Caco-2 (cell line): ENCODE measurements around the genes MARK4 and ERCC2.

DNA sequence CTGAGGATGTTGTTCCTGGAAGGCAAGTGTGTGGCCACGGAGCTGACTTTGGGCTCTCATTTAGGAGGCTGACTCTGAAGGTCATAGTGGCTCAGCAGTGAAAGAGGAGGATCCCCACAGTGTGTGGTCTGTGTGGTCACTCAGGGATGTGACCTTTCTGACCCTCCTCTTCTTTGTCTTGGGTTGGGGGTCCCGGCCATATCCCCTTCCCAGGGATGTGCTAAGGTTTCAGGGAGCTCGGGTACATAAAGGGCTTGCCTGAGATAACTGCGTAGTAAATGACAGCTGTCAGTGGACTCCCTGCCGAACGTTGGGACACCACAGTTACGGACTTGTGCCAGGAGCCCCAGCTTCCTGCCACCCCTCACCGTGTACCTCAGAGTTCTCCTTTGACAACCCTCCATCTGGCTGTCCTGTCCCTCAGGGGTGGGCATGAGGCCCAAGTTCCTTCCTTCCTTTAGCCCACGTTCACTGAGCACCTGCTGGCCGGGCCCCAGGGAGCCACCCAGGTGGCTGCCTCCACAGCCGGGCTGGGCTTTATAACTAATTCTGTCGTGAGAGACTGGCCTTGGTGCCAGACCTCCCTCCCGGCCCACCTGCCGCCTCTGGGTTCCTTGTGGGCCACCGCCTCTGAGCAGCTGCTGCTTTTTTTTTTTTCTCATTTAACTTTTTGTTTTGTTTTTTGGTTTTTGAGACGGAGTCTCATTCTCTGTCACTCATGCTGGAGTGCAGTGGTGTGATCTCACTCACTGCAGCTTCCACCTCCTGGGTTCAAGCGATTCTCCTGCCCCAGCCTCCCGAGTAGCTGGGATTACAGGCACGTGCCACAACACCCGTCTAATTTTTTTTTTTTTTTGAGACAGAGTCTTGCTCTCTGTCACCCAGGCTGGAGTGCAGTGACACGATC is 25.6 kb downstream of the PPP1R37 start:
- PRO-cap = no peak
- RRBS = 98% methylated on average over 4 of the region's 21 CpGs

- PRO-cap = no peak
- RRBS = 98% methylated on average over 10 of the region's 18 CpGs
These were observed 23.5 kb downstream of the NKPD1 start for GRCh38 chr19:45137146-45137730.

- PRO-cap = no peak
- RRBS = no CpG with 5 or more reads among the region's 20 CpGs
These were observed 6.1 kb upstream of the NKPD1 start for GRCh38 chr19:45166623-45167480.

DNA sequence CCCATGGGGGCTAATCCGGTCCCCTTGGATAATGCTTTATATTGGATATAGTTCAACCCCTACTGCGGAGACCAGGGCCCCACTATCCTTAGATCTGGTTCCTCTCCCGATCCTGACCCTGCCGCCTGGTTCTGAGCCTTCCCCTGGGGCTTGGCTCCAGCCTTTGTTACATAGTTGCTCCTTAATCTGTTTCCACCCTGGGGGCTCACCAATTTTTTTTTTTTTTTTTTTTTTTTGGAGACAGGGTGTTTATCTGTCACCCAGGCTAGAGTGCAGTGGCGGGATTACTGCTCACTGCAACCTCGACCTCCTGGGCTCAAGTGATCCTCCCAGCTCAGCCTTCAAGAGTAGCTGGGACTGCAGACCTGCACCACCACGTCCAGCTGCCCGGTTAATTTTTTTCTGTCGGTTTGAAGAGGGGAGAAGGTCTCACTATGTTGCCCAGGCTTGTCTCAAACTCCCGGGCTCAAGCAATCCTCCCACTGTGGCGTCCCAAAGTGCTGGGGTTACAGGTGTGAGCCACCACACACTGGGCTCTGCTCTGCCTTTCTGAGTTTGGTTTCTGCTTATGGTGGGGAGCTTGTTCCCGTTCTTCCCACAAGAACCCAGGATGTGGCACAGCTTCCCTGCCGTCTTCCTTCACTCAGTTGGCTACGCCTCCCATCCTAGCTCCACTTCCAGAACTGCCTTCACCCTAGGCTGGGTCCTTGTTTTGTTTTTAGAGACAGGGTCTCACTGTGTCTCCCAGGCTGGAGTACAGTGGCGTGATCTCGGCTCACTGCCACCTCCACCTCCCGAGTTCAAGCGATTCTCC is 1.6 kb downstream of the BLOC1S3 start:
- PRO-cap = no peak
- RRBS = no CpG with 5 or more reads among the region's 18 CpGs

DNA sequence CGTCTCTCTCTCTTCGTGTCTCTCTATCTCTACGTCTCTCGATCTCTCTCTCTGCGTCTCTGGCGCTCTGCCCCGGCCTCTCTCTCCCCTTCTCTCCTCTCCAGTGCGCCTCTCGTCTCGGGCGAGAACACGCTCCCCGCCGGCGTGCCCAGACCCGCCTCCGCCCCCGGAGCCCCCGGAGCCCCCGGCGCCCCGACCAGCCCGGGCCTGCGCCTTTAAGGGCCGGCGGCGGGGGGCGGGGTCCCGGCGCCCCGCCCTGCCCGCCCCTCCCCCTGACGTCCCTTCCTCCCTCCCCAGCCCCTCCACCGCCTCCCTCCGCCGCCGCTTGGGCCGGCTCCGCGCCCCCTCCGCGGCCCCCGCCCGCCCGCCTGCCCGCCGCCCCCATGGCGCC is at the start of gene MARK4:
TSS of gene MARK4 (plus strand) at position 286 of the 391 bp plus-strand sequence.
- PRO-cap = bidirectional peak, plus-strand start at position 327 of the sequence, minus-strand start at position 191 of the sequence
- RRBS = 1% methylated on average over 27 of the region's 48 CpGs

DNA sequence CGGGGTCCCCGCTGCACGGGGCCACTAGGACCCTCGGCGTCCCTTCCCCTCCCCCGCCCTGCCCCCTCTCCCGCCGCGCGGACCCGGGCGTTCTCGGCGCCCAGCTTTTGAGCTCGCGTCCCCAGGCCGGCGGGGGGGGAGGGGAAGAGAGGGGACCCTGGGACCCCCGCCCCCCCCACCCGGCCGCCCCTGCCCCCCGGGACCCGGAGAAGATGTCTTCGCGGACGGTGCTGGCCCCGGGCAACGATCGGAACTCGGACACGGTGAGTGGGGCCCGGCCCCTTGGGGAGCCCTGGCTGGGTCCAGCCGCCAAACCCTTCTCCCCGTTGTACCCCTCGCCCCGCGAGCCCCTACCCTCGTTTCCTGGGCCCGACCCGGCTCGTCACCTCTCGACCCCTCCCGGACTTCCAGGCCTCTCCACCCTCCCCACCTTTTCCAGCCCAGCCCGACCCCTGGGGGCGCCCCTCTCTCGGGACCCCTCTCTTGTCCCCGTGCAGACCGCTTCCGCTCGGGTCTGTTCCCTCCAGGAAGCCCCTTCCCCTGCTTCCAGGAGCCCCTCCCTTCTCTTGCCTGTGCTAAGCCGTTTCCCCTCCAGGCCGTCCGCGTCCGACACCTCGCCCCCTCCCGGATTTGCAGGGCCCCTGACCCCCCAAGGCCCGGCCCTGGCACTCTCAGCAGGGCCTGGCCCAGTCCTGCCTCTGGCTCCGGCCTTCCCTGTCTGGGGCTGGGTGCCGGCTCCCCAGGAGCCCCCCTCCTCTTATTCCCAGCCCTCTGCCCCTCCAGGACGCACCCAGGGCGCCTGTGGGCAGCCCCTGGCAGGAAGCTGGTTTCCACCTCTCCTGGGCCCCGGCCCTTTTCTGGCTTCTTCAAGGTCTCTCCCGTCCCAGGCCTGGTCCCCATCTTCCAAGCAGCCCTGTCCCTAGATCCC is 570 bp downstream of the MARK4 start:
- PRO-cap = no peak
- RRBS = 9% methylated on average over 34 of the region's 64 CpGs

- PRO-cap = bidirectional peak, plus-strand start at chr19:45370192, minus-strand start at chr19:45370153; bidirectional peak, plus-strand start at chr19:45370786, minus-strand start at chr19:45370557; bidirectional peak, plus-strand start at chr19:45371028, minus-strand start at chr19:45371036
- RRBS = 3% methylated on average over 6 of the region's 89 CpGs
These were observed at the start of gene ERCC2 for GRCh38 chr19:45369952-45371185. TSS of gene ERCC2 (minus strand) at chr19:45370573.

GRCh38 chr19:45408891-45409734 is 2.7 kb downstream of the POLR1G start:
- PRO-cap = no peak
- RRBS = 95% methylated on average over 4 of the region's 18 CpGs

DNA sequence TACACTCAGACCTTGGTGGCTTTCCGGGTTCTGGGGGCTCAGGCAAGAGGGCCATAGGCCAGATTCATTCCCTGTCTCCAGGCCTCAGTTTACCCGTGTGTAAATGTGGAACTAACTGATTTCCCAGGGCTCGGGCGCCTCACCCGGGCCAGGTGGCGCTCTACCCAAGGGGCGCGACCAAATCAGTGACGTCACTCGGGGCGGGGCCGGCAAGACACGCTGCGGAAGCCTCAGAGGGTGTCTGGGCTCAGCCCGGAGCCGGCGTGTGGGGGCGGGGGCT is 953 bp upstream of the VASP start:
- PRO-cap = bidirectional peak, plus-strand start at position 233 of the sequence, minus-strand start at position 141 of the sequence
- RRBS = 5% methylated on average over 14 of the region's 18 CpGs

DNA sequence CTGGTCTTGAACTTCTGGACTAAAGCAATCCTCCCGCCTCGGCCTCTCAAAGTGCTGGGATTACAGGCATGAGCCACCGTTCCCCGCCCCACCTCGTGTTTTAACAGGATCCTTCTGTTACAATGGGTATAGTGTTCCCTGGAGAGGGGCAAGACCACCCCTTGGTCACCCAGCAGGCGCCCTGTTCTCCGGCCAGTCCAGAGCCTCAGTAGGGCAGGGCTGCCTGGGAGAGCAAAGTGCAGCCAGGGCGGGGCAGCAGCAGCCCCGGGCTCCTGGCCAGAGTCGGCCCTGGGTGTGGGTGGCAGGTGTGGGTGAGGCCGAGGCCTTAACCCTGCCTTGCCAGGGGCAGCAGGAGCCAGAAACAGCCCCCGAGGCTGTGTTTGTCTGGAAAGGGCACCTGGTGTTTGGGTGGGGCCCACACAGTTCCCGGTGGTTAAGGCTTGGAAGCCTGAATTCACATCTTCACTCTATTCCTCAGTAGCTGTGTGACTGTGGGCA is 7.2 kb downstream of the VASP start:
- PRO-cap = no peak
- RRBS = 38% methylated on average over 3 of the region's 13 CpGs

- PRO-cap = no peak
- RRBS = no CpG with 5 or more reads among the region's 6 CpGs
These were observed 20.5 kb downstream of the OPA3 start for GRCh38 chr19:45563952-45564666.

DNA sequence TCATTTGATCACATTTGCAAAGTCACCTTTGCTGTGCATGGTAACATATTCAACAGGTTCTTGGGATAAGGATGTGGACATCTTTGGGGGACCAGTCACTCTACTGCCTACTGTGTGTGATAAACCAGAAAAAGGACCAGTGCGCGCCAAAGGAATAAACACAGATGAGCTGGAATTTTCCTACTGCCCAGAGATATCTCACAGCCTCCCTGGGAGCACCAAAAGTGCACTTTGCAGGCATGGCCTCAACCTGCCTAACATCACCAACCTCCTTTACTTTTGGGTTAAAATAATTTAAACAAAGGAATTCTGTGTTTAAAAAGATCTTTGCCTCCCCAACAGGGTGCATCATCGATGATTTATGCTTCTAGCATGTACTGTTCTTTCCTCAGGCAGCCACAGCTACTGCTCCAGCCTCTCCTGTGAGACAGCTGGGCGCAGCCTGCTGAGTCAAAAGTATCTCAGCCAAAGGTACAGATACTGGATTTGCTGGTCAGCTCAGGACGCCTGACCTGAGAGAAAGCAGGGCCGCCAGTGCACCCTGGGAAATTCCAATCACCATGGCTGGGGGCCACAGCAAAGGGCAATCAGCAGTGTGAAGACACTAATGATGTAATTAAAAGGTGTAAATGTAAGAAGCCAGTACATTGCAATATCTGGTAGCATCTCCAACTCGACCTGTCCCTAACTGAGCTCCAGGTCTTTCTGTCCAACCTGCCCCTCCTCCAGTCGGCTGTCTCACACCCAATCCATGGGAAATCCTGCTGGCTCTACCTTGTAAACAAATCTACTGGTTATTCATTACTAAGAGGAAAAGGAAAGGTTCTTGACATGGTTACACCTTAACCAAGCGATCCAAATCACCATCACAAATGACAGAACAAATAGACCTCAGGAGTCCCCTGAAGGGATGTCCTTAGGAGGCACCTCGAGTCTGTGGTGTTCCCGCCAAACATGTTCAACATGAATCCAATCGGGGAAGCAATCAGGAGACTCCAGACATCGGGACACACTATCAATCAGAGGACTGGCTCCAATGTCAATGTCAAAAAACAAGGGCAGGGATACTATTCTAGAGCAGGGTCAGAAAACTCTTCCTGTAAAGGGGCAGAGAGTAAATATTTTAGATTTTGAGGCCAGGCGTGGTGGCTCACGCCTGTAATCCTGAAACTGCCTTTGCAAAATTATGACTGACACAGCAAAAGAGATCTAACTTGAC is 7.4 kb downstream of the OPA3 start:
- PRO-cap = bidirectional peak, plus-strand start at position 480 of the sequence, minus-strand start at position 424 of the sequence; bidirectional peak, plus-strand start at position 984 of the sequence, minus-strand start at position 707 of the sequence
- RRBS = no CpG with 5 or more reads among the region's 15 CpGs

- PRO-cap = unidirectional peak, plus-strand start at chr19:45591169
- RRBS = no CpG with 5 or more reads among the region's 36 CpGs
These were observed 6.2 kb upstream of the OPA3 start for GRCh38 chr19:45590755-45591337.

DNA sequence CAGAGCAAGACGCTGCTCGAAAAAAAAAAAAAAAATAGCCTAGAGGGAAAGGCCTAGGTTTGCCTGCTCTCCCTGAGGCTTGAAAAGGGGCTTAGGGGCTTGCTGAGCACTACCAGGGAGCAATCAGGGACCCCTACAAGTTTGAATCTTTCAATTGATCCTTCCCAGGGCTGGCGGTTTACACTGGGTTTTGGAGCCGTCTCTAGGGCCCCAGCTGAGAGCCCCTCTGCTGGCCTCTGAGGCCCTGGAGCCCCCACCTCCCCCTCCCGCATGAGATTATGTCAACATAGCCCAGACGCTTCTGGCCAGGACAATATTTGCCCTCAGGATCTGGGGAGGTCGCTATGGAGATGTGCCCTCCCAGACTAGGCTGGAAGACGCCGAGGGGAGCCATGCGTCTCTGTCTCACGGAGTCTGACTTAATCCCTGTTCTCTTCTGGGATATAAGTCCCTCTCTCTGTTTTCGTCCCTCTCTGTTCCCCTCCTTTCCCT is 10.2 kb upstream of the GIPR start:
- PRO-cap = bidirectional peak, plus-strand start at position 363 of the sequence, minus-strand start at position 238 of the sequence
- RRBS = no CpG with 5 or more reads among the region's 12 CpGs

DNA sequence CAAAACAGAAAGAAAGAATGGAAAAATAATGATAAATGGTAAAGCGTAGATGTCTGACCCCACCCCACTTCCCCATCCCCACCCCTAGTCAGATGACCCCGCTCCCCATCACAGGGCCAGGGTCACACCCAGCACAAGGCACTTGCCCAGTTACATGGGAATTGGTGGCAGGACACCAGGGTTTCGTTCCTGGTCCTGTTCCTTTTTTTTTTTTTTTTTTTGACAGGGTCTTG is 9.4 kb downstream of the FBXO46 start:
- PRO-cap = no peak
- RRBS = no CpG with 5 or more reads among the region's 3 CpGs

DNA sequence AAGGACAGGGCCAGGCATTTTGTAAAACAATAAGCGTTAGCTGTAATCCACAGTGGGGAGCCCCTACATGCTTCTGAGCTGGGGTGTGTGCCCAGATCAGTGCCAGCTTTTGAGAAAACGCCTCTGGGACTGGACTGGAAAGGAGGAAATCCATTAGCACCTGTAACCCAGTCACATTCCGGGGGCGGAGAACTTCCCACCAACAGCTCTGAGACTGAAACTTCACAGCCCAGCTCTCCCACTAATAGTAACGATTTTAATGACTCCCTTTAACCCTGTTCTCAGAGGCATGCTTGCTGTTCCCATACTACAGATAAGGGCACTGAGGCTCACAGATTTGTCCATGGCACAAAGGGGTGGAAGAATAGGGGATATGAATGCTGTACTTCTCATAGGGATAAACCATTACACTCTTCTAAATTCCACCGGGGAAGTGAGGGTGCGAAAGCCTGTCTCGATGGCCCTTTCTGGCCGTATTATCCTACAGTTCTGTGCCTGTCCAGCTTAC is 882 bp downstream of the FBXO46 start:
- PRO-cap = no peak
- RRBS = 23% methylated on average over 3 of the region's 9 CpGs

DNA sequence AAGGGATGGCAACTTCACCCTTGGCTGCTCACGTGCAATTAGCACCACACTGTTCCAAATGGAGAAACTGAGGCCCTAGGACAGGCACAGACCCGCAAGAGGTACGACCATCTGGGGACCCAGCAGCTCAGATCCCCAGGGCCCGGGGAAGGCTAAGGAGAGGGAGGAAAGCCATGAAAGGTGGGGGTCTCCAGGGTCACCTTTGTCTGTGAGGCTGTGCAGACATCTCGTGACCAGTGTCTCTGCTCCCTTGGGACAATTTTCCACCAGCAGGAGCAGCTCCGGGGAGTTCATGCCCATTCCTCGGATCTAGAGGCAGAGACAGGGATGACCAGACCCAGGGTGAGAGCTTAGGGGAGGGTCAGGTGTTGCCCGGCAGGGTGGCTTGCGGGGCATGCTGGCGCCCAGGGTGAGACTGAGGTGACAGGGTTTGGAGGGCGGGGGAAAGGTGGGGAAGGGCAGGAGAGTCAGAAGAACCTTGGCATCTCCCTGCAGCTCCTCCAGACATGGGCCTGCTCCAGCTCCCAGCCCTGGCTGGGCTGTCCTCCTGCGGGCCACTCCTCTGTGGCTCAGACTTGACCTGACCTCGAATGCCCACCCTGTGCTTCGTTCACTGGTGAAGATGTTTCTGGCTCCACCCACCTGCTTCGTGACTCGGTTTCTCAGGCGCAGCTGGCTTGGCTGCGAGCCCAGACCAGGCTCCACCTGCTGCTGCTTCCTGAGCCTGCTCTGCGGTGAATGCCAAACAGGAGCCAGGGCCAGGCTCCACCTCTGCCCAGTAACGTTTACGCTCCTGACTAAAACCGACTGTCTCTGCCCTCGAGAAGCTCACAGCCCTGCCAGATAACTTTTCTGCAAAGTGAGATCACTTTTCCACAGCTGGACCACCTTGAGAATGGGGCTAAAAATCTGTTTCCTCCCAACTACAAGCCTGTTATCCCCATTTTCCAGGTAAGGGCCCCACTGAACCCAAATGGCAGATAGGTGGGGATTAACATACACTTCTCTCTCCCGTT is 8.8 kb upstream of the RSPH6A start:
- PRO-cap = no peak
- RRBS = 96% methylated on average over 3 of the region's 24 CpGs

GRCh38 chr19:45838272-45838888 is 23.3 kb upstream of the RSPH6A start:
- PRO-cap = no peak
- RRBS = no CpG with 5 or more reads among the region's 15 CpGs

DNA sequence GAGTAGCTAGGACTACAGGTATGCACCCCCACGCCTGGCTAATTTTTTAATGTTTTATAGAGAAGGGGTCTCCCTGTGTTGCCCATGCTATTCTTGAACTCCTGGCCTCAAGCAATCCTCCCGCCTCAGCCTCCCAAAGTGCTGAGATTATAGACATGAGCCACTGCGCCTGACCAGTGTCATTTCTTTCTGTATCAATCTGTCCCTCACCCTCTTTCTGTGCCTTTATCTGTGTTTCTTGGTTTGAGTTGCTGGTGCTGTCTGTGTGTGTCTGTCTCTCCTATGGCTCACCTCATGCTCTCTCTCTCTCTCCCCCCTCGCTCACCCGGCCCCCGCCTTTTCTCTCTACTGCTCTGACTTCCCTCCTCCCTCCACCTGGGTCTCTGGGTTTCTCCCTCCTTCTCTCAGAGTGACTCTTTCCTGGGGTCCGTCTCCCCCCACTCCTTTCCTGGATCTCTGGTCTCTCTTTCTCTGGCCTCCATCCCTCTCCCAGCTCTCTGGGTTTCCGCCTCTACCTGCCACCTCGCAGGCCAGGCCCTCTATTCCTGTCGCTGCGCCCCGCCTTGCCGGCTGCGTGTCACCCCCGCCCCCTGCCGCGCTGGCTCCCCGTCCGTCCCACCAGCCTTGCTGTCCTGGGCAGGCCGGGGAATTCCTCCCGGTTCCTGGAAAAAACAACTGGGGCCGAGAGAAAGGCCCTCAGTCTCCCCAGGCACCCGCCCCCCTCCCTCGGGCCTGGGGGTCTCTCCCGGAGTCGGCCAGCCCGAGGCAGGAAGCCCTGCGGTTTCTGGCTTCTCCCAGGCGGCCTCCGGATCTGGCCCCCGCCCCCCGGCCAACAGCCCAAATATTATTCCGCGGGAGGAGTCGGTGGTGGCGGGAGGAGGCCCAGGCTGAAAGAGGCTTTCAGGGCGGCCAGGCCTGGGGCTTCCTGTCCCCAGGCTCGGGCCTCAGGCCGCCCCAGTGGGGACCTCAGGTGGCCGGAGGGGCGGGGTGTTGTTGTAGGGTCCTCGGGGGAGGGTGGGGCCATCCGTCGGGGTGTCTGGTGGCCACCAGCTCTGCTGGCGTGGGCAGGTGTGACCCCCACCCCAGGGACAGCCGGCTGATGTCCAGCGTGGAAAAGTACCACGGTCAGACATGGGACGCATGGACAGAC is 9.5 kb downstream of the IRF2BP1 start:
- PRO-cap = no peak
- RRBS = 93% methylated on average over 17 of the region's 49 CpGs

DNA sequence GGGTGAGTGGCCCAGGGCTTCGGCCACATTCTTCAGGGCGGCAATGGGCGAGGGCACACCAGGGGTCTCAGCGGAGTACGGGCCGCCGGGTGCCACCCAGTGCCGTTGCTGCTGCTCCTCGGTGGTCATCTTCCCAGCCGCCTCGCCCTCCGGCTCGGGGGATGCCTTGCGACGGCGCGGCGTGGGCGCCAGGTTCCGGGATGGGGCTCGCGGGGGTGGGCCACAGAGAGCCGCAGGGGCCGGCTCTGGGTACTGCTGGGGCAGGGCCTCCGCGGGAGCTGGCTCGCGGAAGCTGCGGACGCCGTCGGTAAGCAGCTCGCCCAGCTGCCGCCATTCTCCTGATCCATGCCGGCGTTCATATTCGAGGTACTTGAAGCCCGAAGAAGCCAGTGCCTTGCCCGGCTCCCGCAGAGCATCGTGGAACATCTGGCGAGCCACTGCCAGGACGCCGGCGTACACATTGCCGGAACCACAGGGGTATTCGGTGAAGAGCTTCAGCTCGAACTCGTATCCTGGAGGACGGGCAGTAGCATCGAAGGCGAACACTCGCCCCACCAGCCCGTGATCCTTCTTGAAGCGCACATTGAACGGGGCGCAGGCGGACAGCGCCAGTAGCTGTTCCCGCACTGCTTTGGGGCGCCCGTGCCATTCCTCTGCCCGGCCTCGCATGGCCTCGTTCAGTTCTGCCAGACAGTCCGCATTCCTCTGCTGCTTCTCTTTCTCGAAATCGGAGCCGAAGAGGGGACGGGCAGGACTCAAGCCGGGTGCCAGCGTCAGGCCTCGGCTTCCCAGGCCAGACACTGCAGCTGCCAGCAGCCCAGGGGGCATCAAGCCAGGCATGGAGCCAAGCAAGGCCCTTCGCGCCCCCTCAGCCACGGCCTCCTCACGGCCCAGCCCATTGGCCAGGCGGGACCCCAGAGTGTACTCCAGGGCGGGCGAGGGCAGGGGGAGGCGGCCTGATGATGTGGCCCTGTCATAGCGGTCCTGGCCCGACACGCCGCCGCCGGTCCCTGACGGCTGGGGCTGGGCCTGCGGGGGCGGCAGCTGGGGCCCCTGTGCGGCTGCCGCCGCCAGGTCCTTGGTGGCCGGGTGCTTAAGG is 1.1 kb downstream of the IRF2BP1 start:
- PRO-cap = unidirectional peak, plus-strand start at position 976 of the sequence
- RRBS = 77% methylated on average over 42 of the region's 94 CpGs